Airway epithelial cell (primary cell): ENCODE measurements around the genes NRARP and CACNA1B.

DNA sequence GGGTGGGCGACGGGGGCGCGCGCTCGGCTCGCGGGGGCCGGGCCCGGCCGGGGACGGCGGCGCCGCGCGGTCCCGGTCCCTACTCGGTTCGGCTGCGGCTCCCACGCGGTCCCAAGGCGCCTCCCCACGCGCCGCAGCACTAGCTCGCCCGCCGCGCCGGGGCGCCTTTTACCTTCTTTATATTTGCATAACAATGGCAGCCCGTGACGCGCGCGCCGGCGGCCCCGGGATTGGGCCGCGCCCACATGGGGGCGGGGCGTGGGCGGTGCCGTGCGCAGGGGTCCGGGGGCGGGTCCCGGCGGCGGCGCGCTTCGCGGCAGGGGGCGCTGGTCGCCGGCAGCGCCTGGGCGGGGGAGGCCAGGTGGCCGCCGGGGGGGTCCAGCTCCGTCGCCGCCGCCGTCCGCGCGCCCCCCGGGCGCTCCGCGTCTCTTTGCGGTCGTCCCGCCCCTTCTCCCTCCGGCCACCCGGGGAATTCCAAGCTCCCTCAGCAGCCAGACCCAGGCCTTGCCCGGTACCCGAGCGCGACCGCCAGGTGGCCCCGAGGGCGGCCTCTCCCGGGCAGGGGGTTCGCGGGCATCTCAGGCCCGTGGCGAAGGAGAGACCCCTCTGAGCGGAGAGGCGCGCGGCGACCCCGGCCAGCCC, at the start of gene NRARP:
TSS of gene NRARP (minus strand) at position 141 of the 642 bp plus-strand sequence.
- RAMPAGE, long total RNA = no peak

GRCh38 chr9:137311967-137312770, 10.1 kb upstream of the NRARP start:
- RAMPAGE, long total RNA = no peak

DNA sequence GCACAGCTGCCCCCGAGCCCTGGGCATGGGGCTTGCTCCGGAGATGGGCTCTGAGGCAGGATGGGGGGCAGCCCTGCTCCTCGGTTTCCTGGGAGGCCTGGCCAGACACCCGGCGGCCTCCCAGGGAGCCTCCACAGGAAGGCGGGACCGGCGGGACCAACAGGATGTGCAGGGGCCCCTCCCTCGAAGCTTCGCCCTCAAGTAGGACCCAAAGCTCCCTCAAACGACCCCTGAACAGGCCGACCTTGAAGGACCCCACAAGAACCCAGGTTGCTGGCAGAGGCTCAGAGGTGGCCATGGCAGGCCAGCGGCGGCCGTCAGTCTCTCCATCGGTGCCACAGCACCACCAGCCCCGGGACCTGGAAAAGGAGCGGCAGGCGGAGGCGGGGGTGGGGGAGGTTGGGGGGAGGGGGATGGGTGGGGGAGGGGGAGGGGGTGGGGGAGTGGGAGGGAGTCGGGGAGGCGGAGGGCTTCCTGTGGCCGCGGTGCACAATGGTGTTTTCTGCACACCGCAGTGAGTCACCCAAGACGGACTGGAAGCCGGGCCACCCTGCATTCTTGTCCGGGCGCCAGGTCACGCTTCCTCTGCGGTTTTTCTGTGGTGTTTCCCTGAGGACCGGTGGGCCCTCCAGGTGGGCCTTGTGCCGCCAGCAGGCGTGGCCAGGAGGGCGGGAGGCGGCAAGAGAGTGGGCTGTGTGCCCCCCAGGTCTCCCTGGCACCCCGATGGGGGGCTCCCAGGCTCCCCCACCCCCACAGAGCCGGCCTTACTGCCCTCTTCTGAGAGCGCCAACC, 11.5 kb downstream of the EXD3 start:
- RAMPAGE, long total RNA = no peak

GRCh38 chr9:137450597-137451194, 8.4 kb downstream of the NSMF start:
- RAMPAGE, long total RNA = no peak

- RAMPAGE, long total RNA = no peak
These were observed 6.7 kb downstream of the NSMF start for GRCh38 chr9:137452211-137452968.

DNA sequence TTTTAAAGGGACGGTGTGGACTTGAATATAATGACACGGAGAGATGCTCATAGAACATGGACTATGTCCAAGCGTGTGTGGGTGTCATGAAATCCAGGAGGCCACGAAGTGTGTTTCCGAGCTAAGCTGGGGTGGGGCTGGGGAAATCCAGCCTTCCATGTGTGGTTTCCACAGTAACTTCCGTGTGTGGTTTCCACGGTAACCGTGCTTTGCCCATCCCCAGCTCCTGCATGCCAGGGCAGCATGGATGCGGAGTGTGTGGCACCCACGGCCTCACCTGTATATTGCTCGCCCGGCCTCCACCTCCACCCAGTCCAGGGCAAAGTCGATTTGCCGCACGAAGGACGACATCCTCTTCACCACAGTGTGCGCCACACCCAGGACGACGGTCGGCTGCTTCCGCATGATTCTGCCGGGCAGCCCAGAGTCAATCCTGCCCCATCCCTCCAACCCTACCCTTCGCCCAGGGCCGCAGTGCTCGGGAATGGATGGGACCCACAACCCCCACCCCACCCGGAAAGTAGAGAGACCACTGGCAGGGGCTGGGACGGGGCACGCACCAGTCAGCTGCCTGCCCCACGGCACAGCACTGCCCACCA, 38.8 kb upstream of the NSMF start:
- RAMPAGE, long total RNA = no peak

DNA sequence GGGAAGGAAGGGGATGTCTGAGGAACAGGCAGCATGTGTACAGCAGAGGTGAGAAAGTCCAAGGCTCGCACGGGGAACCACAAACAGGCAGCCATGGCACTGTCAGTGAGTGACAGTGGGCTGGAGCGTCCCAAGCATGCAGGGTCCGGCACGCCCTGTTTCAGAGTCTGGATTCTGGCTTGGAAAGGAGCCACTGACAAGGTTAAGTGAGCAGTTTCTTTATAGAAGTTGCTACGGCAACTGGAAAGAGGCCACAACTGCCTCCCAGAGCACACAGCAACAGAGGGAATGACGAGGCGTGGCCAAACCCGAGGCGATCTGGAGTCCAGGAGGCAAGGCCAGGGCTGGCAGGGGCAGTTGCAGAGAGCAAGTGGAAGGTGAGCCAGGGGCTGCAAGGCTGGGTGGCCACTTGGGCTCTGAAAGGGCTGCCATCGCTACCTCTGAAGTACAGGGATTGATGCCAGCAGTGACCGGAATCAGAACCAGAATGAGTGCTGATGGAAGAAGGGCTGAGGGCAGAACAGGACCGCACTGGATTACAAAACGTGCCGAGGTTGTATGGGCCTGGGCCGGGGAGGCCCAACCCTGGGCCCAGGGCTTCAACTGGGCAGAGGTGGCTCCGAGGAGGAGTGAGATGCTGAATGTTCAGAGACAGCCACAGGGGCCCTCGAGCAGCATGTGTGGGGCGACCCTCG, 4.5 kb downstream of the MRPL41 start:
- RAMPAGE, long total RNA = no peak

DNA sequence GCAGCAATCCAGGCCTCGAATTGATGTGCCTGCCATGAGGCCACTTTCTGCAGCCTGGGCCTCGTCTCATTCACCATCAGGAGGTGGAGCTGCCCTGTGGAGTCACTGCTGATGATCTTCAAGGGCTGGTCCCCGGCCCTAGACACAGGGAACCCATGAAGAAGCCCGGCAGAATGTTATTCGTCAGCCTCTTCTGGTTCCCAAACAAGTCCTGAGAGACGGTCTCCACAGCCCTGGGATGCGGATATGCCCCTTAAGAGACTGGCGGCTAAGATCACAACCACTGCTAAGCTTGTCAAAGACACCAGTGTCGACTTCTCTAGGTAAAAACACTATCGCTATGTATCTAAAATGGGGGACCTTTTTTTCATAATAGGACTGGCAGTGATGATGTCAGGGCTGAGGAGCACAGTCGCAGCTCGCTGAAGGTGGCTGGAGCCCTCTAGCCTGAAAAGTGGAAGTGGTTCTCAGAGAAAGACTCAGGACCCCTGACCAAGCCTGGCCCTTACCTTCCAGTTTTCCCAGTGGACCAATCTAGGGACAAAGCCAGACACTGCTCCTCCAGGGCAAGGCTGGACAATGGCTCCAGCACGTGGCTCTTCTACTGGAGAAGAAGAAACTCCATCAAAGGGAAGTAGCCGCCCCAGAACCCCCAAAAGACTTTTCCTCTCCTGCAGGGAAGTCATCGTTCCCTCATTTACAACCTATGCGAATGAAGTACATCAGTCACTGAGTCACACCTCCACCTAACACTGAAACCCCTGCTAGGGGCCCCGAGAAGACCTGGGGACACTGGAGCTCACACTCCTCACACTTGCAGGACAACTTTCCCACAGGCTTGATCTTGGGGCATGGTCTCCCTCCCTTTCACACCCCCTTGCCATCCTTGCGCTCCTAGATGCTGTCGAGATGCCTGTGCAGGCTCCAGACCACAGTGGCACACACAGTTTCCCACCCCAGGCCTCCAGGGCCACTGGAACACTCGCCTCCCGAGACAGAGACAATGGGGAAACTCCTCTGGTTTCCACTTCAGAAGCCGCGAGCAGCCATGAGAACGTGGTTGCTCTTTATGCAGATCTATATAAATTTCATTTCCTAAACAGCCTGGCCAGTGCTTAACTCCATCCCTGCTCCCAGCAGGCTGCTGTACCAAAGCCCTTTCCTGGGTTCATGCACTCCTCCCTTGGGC, 4.1 kb downstream of the DPH7 start:
- RAMPAGE, long total RNA = no peak

DNA sequence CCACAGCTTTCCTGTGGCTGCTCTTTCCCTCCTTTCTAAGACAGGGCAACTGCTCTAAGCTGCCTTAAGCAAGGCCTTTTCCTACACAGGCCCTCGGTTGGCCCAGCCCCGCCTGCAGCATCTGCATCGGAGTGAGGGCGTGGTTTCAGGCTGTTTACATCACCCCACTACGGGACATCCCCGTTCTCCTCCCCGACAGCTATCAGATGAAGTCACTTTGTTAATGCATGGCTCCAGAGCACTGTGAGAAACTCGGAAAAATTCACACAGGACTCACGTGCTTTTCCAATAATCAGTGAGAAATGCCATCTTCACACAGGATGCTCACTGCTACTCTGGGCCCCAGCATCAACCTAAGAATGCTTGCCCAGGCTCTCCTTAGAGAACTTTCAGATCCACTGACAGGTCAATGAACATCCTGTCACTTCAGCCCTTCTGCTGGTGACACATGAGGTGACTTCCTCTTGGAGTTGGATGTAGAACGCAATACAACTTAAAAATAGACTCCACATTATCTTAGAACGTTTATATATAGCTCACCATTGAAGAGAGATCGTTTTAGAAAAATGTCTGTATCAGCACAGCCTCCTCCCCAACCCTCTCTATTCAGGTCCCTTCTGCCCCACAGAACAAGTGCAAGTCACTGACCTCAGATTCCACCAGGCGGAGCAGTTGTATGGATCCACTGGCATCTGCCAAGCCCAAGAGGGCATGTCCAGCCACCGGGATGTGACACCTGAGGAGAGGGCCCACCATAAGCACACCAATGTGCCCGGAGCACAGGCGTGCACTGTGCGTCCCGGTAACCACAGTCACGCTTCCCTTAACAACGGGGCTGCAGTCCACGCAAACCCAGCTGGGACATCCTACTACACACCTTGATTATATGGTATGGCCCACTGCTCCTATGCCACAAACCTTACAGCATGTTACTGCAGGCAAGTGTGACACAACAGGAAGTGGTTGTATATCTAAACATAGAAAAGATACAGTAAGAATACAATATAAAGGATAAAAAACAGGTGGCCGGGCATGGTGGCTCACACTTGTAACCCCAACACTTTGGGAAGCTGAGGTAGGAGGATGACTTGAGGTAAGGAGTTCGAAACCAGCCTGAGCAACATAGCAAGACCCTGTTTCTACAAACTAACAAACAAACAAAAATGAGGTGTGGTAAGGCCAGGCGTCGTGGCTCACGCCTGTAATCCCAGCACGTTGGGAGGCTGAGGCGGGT, 2.9 kb downstream of the DPH7 start:
- RAMPAGE, long total RNA = no peak

DNA sequence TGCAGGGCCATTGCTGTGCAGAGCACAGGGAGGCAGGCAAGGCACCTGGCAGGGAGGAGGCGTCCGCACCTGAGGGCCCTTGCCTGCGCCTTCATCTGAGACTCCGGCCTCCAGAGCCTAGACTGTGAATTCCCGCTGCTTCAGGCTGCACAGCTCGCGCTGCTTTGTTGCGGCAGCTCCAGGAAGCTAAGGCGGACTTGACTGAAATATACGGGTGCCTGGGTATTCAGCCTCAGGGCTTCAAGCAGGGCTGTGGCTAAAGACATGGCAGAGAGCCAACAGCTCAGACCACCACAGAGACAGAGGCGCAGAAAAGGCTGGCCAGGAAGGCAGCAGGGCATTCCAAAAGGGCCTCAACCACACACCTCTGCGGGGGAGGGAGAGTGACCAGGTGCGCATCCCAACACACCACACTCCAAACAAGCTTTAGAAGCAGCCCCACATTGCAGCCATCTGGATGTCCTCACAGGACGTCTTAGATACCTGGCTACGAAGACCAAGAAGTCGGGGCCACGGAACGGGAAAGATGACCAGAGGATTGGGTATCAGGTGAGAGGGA, 1.5 kb upstream of the DPH7 start:
- RAMPAGE, long total RNA = no peak

- RAMPAGE, long total RNA = no peak
These were observed 5.5 kb upstream of the EHMT1 start for GRCh38 chr9:137612986-137614017.

DNA sequence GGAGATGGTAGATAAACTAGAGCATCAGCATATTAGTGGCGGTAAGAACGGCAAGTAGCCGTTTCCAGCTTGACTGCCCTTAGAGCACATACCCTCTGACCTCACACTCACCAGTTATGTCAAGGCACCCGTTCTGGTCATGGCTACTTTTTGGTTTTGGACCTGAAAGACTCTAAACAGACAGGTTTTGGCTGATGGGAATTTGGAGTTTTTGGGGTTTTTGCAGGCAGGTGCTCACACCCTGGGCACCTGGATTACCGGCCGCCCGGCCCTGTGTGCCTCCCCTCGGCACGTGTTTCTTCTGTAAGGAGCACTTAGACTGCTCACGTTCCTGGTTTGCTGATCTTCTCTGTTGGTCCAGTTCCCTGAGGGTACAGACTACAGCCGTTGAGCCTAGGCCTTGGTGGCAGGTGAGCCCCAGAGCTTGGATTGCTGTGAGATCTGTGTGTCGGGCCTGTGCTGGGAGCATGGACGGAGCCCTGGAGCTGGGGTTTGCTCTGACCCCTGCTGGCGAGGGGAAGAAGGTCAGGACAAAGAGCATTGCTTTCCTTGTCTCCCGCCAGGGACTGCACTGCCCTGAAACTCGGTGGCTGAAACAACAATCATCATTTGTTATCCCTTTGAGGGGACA, 76.2 kb downstream of the EHMT1 start:
- RAMPAGE, long total RNA = no peak

GRCh38 chr9:137745413-137746033, 126.7 kb downstream of the EHMT1 start:
- RAMPAGE, long total RNA = no peak

GRCh38 chr9:137837511-137838158, 39.9 kb upstream of the CACNA1B start:
- RAMPAGE, long total RNA = no peak

DNA sequence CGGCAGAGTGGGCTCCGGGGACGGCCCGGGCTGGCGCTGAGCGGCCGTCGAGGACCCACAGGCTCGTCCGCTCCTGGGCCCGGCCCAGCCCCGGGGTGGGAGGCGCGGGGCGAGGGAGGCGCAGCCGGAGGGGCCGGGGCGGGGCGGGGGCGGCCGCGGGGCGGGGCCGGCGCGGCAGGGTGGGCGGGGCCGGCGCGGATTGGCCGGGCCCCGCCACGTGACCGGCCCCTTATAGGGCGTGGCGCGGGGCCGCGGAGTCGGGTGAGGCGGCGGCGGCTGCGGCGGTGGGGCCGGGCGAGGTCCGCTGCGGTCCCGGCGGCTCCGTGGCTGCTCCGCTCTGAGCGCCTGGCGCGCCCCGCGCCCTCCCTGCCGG, at the start of gene CACNA1B:
TSS of gene CACNA1B (plus strand) at position 260 of the 373 bp plus-strand sequence.
- RAMPAGE, long total RNA = no peak

DNA sequence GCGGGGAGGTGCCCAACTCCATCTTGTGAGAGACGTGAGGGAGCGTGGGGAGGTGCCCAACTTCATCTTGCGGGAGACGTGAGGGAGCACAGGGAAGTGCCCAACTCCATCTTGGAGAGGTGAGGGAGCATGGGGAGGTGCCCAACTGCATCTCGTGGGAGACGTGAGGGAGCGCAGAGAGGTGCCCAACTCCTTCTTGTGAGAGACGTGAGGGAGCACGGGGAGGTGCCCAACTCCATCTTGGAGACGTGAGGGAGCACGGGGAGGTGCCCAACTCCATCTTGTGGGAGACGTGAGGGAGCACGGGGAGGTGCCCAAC, 235.2 kb downstream of the CACNA1B start:
- RAMPAGE, long total RNA = no peak